H4 (cell line): ENCODE measurements around a stretch of chr1.

DNA sequence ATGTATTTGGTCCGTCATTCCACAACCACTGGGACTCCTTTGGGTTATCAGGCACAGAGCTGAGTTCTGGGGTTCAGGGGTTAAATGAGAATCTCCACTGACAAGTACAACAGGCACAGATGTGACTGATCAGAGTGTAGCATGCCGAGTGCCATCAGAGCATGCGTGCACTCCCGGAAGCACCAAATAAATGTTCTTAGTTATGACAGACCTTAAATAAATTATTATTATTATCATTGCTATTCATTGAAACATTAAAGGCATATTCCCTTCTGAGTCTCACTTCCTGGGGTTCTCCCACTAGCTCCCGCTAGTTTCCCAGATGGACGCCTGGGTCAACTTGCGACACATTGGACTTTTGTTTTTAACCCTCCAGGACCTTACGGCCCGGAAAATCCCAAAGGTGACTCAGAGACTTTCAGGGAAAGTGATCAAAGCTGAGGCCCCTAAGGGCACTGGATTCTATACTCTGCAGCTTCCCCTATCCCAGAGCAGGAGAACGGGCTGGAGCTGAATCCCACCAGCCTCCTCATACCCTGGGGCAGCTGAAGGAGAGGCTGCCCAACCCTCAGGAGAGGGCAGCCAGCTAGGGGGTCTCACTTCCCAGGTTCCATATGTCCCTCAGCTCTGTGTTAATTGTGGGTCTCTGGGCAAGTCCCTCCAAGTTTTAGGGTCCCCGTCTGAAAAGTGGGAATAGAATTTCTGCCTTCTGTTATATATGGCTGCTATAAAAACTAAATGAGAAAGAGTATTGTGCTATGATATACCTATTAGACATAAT lies 130.4 kb downstream of the PLPP3 start:
- RAMPAGE, long total RNA, result no peak

GRCh38 chr1:56576844-56577240 lies 2.5 kb downstream of the PLPP3 start:
- RAMPAGE, long total RNA, result no peak

GRCh38 chr1:56644150-56644454 lies 1.0 kb upstream of the PRKAA2 start:
- RAMPAGE, long total RNA, result no peak

- RAMPAGE, long total RNA, result no peak
Measured at GRCh38 chr1:56835626-56836227, 16.5 kb upstream of the FYB2 start.

DNA sequence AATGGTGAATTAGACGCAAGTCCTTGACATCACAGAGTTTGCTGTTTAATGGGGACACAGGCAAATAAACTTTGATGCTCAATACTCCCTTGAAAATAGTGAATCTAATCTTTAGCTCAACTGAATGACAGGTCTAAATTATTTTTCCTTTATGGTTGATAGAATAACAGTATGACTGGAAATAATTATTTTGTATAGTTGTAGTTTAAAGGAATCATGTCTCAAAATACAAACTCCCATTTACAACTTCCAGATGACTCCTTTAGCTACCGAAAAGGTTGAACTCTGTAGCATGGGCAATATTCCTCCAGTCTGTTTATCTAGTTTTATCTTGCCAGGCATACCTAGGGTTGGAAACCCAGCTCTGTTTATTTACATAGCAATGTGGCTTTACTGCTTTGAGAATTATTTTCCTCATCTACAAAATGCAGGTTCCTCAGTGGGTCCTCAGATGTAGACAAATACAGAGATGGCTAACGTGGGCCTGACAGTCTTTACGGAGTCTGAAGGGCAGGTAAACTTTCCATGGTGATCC lies 51.0 kb downstream of the C8A start:
- RAMPAGE, long total RNA, result no peak

DNA sequence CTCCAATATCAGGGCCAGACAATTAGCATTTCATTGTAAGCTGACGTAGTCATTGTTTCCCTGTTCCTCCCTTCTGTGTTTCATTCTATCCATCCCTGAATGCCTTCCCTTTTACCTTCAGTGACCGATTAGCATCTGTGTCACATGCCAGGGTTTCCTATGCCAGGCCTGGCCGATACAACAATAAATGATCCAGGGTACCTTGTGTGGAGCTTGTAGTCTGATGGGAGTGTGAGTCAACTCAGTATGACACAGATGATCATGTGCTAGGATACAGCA lies 164.0 kb upstream of the C8B start:
- RAMPAGE, long total RNA, result no peak

GRCh38 chr1:58545372-58545633 lies 1.2 kb downstream of the OMA1 start:
- RAMPAGE, long total RNA, result no peak

- RAMPAGE, long total RNA, result no peak
Measured at GRCh38 chr1:58573545-58574597, 3.2 kb downstream of the TACSTD2 start.

DNA sequence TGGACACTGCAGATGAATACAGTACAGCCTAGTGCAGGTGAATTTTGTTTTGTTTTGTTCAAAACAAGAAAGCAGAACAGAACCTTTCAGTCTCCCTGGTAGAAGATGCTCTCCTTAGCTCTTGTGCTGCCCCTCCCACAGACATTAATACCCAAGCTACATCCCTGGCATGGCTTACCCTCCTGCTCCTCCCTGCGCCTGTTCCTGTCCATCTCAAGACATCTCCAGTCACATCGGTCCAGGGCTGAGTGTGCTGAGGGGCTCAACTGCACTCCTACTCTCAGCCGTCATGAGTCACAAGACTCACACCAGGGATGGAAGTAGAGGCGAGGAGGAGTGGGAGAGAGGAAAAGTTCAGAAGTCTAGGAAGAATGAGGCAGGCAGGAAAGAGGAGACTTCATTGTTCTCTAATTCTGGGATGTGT lies 9.2 kb upstream of the TACSTD2 start:
- RAMPAGE, long total RNA, result no peak

DNA sequence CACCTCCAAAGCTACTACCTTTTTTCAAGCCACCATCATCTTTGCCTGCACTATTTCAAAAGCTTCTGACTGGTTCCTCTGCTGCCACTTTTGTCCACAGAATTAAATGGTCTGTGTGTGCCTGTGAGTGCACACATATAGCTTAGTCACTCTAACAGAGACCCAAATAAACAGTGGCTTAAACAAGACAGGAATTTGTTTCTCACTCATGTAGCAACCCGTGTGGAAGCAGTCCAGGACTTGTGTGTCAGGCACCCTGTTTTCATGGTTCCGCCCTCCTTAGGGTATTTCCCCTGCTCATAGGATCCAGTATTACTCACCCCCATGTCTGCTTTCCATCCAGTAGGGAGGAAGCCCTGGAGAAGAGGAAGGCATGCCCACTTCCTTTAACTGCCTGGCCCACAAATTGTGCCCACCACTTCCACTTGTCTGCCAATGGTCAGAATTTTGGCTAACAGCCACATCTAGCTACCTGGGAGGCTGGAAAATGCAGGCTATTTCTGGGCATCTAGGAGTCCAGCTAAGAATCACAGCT lies 41.2 kb upstream of the TACSTD2 start:
- RAMPAGE, long total RNA, result no peak

DNA sequence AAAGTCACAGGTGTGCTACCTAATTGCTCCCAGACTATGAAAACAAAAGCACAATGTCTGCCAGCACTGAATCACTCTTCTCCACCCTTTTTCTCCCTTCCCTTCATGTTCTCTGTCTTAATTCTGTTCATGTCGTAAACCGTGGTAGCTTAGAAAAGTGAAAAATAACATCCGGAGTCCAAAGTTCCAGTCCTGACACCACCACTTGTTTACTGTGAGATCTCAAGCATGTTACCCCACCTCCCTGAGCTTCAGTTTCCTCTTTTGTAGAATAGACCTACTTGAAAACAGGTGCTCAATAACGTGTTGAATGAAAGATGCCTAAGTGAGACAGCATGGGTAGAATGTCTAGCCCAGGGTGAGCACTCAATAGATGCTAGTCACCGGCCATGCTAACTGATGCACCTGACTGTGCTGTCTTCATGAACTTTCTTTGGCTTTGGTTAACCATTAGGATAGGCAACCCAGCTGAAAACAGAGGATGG lies 22.2 kb upstream of the JUN start:
- RAMPAGE, long total RNA, result no peak

DNA sequence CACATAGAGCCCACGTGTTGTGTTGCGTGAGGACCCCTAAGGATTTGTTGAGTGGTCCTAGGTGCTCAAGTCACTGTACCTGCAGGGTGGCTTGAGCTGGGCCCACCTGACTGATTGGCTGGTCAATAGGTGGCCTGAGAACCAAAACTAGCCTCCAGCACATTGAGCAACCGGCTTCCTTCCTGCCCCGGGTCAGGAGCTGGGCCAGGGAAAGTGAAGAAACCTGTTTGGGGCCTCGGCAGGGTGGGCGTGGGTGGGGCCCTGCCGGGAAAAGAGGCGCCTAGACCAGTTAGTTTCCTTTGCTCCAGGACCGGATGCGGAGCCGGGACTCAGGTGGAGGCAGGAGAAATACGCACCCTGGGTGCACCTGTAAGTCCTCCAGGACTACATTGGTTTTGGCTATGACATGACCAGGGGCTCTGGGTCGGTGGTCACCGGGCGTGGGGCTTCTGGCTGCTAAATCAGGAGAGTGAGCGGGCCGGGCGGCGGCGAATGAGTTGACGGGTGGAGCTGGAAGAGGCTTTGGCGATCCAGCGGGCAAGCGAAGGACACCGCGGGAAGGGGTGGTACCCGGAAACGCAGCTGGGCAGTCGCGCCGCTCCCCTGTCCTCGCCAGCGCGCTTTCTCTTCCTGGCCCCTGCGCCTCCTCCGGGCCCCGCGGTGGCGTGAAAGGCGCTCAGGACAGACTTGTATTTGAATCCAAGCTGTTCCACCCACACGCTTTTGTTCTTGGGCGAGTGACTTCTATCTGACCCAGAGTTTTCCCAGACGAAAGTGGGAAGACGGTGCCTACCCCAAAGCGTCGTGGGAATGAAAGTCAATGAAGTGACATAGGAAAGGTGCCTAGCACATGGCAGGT lies 30.5 kb upstream of the JUN start:
- RAMPAGE, long total RNA, result no peak

DNA sequence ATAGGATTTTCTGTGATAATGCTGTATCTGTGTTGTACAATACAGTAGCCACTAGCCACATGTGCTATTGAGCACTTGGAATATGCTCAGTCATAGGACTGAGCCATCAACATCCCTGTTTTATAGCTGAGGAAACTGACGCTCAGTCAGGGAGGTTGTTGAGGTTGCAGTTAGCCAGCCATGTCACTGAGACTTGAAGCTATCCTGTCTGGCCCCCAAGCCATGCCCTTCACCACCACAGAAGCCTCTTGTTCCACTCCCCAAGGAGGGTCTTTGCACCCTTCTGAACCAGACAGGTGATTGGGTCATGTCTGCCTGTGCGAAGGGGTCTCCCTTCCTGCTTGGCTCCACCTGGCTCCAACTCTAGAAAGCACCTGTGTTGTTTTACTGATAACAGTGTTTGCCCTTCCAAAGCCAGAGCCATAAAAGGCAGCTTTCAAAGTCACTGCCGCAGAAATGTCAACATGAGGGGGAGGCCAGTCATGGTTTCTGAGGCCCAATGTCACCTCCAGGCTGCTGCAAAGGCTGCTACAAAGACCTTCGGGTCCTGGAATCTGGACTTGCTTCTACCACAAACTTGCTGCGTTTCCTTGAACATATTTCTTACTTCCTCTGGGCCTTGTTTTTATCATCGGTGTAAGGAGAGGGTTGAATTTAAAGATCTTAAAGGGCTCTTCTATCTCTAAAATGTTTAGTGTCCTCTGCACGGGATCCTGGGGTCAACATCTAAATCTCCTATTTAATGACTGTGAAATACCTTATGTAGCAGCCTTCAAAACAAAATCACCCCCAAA lies 101.4 kb upstream of the JUN start:
- RAMPAGE, long total RNA, result no peak

GRCh38 chr1:58896123-58896508 lies 112.3 kb upstream of the JUN start:
- RAMPAGE, long total RNA, result no peak

GRCh38 chr1:58902790-58903138 lies 118.9 kb upstream of the JUN start:
- RAMPAGE, long total RNA, result no peak

DNA sequence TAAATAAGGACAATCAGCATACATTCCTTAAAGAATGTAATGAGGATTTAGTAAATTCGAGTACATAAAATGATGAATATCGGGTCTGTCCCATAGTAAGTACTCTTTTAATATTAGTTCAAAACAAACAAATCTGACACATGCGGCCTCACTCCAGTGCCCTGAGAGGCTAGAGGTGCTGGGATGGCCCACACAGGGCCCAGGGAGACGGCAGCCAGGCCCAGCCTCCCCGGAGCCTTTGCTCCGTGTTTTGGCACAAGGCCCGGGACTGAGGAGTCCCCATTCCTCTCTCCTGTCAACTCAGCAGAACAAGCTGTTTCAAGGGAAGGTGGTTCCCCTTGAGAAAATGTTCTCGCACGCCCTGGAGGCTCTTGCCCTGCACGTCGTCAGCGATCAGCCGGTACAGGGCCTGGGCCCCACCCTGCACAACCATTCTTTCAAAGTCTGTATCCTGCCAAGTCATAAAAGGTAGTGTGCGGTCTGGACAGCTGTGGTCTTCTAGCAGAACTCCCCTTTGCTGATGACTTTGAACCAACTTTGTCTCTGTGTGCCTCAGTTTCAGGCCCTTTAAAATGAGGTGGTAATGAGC lies 138.4 kb upstream of the JUN start:
- RAMPAGE, long total RNA, result no peak

GRCh38 chr1:58922747-58923668 lies 139.2 kb upstream of the JUN start:
- RAMPAGE, long total RNA, result no peak

DNA sequence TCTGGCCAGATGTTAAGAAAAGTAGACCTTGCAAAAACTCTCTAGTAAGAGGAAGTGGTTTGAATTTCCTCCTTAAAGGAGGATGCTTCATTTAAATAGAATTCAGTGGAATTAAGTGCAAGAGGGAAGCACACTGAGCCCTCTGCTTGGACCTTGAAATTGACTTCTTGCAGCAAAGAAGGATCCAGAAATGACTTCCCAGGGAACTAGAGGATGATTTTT lies 195.4 kb upstream of the JUN start:
- RAMPAGE, long total RNA, result no peak

DNA sequence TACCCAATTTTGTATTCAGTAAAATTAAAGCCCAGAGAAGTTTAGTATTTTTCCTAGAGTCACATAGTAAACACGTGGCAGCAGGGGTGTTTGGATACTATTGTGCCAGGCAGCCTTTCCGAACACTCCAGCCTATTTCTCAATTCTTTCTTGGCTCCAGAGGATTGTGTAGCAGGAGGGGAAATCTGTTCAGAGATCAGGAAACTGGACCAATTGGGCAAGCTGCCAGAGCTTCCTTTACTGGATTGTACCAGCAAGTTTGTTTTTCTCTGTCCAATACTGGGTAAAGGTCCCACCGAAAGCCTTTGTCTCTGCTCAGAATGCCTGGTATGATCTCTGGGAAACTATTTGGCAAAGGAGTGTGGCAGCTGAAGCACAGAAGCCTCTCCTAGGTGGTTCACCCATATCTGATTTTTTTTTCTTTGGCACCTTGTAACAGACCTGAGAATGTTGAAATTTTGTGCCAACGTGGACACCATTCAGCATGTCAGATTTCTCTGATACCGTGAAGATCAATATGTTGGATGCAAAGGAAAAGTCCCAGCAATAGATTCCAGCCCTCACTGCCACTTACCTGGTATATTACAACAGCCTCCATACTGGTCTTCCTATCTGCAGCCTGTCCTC lies 126.1 kb downstream of the FGGY start:
- RAMPAGE, long total RNA, result no peak

GRCh38 chr1:59561736-59562140 lies 253.0 kb upstream of the HOOK1 start:
- RAMPAGE, long total RNA, result no peak